Left colon (tissue), 1 donor: Measurements from ENCODE around the genes ZNF397 and ELP2.

- PRO-cap, result no peak
Measured at GRCh38 chr18:34493523-34494386, 216.3 kb upstream of the DTNA start.

DNA sequence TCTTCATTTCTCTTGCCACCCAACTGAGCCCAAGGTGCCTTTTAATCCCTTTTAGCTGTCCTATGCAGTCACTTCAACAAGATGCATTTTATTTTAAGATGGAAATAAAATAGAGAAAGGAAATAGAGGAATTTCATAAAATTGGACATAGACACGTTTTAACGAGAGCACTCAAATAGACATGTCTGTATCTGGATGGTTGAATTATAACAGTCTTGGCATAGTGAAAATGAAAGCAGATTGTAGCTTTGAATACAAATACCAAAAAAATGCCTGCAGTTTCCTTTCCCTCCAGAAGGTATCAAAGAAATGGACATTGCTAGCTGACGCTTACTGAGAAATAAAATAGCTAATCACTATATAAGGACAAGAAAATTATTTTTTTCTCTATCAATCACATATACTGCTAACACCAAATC is 11.5 kb upstream of the MAPRE2 start:
- PRO-cap, result no peak

DNA sequence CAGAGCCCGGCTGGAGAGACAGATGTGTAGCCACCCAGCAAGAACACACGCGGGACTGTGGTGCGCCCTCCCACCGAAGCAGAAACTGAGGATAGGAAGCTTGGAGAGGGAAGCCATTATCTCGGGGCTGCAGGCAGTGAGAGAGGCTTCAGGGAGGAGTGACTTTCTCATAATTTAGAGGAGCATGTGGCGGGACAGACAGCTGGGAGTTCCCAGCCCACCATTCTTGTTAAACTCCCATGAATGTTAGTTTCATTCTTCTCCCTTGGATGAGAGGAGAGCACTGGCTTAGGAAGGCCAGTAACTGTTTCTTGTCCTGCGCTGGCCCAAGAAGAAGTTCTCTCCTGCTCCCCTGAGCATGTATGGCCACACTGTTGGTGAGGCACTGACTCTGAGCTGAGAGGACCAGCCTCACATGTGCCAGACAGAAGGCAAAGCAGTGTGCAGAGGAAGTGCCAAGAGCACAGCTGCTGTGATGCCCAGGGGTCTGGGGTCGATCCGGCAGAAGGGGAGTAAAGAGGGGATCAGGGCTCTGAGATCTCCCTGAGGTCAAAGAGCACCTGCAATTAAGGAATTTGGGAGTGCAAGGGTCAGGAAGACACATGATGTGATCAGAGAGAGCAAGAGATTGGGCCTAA is 96.6 kb downstream of the MAPRE2 start:
- PRO-cap, result no peak

DNA sequence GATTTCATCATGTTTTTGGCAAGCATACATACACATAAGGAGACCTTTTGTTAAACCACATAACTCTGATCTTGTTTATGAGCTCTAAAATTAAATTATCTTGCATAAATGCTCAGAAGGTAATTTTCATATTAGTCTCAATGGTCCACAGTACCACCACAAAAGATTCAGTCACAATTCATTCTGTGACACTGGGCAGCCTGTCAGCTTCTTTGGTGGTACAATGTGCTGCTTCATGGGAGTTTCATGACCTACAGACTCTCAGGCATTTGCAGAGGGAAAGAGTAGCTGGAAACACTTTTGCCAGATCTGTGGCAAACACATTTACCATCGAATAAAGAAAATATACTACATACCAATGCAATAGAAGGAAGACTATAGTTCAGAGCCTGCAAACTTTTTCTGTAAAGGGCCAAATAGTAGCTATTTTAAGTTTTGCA is 51.3 kb upstream of the ZNF397 start:
- PRO-cap, result no peak

DNA sequence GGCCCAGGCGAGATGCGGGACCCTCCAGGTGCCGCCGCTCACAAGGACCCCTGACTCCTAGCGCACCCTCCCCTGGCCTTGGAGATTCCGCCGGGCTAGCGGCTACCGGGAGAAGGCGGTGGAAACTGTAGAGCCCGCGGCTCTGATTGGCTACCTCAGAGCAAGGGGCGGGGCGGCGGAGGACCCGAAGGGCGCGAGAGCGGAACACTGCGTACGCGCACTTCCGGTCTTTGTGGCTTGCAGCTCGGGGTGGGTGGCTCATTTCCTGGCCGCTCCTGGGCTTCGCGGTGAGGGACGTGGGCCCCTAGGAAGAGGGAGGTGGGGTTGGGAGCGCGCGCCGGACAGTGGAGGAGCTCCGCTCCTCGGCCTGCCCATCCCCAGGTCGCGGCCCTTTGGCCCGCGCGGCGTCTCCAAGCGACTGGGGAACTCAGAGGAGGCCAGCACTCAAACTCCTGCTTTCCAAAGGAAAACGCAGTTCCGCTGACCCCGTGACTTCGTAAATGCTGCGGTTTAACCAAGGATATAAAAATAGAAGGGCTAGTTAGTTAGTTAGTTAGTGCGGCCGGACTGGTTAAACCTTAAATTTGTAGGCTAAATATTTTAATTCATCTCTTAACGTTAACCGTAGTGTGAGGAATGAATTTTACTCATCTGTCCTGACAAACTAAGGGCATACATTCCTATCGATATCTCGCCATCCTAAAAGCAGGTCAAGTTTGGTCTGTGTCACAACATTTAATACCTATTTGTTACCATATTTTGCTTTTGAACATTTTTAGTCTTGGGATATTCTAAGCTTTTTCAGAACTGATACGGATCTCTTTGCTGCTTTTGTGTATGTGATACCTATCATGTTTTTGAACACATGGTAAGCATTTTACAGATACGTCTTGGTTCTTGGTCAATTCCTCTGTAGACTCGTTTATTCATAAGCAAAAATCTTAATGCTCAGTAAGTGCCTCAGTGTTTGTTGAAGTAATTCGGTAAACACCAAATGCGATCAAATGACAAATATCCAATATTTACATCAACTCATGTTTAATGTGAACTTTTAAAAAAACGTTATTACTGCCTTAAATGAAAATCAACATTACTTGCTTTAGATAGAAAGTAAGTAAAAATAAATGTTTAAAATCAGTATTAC is at the start of gene ZNF397:
ZNF397 (plus strand) TSS at position 212 of the 1,144 bp plus-strand sequence.
- PRO-cap, result bidirectional peak, plus-strand start at position 233 of the sequence, minus-strand start at position 97 of the sequence; bidirectional peak, plus-strand start at position 413 of the sequence, minus-strand start at position 429 of the sequence

DNA sequence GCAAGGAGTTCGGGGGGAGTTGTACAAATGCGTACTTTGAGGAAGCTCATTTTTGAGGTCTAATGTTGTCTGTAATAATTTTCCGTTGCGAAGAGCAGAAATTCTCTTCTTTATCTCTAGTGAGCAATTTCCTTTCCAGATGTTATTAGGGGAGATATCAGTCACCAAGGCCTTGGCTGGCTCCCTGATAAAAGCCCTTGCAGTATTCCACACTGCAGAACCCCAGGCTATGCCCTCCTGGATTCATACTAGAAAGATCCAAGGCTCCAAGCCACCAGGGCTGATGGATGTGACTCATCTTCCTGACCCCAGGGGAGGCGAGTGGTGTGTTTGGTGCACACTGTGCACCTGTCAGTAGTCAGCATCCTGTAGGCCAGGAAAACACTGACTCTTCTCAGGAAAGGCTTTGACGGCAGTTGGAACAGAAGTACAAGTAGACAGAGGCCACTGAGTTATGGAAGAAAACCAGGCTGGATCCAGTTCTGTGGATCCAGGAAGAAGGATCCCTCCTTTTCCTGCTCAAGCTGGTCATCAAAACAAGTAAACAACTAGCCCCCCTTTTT is 34.6 kb downstream of the INO80C start:
- PRO-cap, result no peak

- PRO-cap, result no peak
Measured at GRCh38 chr18:35582887-35583676, 1.5 kb downstream of the GALNT1 start.

DNA sequence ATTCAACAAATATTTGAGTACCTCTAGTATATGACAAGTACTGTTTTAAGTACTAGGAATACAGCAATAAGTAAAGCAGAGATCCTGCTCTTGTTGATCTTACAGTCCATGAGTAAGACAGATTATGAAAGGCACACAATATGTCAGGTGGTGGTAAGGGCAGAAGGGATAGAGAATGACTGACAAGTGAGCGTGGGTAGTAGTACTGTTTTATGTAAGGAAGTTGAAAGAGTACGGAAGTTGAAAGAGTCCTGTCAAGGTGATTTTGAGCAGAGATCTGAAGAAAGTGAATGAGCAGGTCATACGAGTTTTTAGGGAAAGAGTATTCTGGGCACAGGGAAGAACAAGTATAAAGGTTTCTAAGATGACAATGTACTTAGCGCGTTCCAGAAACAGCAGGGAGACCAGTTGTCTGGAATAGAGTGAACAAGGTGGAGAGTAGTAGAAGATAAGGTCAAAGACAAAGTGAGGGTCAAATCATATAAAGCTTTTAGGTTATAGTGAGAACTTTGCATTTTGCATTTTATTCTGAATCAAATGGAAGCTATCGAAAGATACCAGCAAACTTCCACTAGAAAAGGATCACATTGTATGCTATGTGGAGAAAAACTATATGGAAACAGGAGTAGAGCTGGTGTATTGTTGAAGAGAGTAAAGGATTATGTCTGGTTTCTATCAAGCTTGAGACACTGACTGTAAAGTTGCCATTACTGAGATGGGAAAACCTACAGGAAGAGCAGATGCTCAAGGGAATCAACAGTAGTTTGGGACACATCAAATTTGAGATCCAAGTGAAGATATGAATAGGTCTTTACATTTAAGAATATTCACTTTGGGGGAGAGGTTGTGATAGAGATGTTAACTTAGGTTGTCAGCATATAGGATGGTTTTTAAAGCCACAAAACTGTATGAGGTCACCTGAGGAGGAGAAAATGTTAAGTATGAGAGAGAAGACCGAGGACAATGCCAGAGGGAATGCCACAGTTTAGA is 111.7 kb downstream of the GALNT1 start:
- PRO-cap, result no peak

DNA sequence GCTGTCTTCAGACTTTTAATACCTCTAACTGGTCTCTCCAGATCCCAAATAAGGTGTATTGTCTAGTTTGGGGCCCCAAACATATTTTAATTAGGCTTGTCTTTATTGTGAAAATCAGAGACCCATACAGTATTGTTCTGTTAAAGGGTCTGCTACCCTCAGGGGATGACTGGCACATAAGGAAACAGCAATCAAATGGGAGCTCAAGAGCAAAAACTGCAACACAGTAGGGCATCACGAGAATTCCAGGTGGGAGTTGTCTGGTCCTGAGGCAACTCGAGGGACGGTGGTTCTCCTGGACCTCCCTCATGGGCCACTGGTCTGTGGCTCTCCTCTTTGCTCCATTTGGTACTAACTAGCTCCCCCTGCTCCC is 88.3 kb upstream of the C18orf21 start:
- PRO-cap, result no peak

- PRO-cap, result no peak
Measured at GRCh38 chr18:35914744-35915128, 57.7 kb upstream of the C18orf21 start.

DNA sequence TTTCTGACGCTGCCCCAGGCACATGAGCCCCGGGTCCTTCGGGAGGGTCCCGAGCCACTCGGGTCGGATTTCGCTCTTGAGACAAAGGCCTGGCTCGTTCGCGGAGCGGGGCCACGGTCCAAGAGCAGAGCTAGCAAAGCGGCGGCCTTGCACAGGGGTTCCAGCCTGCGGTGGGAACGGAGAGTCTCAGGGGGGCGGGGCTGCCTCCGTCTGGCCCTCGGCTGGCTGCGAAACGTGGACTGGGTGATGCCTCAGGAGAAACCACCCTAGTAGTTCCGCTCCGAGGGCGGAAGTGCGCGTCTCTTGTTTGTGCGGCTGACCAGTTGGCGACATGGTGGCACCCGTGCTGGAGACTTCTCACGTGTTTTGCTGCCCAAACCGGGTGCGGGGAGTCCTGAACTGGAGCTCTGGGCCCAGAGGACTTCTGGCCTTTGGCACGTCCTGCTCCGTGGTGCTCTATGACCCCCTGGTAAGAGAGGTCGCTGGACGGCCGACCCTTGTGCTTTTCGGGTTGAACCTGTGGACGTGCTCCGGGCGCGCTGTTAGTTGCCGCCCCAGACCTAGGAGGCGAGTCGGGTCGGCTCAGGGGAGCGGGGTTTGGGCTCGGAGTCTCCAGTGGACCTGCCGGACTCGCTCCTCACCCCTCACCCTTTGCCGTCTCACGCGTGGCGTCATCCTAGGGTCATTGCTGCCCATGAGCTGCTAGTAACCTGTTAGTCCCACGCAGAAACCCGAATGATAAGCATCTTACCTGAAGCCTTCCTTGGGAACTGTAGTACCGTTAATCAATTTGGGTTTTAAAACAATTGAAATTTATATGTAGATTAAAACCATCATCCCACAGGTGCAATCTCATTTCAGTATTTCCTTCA is at the start of gene ELP2:
ELP2 (plus strand) TSS at position 297 of the 872 bp plus-strand sequence.
- PRO-cap, result bidirectional peak, plus-strand start at position 322 of the sequence, minus-strand start at position 241 of the sequence; unidirectional peak, minus-strand start at position 653 of the sequence

GRCh38 chr18:36140635-36141405 is 11.1 kb downstream of the ELP2 start:
- PRO-cap, result no peak

GRCh38 chr18:36186390-36187241 is 681 bp upstream of the MOCOS start:
- PRO-cap, result bidirectional peak, plus-strand start at chr18:36186894, minus-strand start at chr18:36186771

GRCh38 chr18:36309249-36309868 is 11.8 kb downstream of the FHOD3 start:
- PRO-cap, result no peak

GRCh38 chr18:36663187-36663668 is 165.6 kb downstream of the TPGS2 start:
- PRO-cap, result no peak

- PRO-cap, result no peak
Measured at GRCh38 chr18:36711778-36712321, 117.0 kb downstream of the TPGS2 start.

GRCh38 chr18:37403191-37403711 is 162.3 kb downstream of the CELF4 start:
- PRO-cap, result no peak

GRCh38 chr18:37566344-37567091 is 920 bp upstream of the CELF4 start:
- PRO-cap, result no peak

DNA sequence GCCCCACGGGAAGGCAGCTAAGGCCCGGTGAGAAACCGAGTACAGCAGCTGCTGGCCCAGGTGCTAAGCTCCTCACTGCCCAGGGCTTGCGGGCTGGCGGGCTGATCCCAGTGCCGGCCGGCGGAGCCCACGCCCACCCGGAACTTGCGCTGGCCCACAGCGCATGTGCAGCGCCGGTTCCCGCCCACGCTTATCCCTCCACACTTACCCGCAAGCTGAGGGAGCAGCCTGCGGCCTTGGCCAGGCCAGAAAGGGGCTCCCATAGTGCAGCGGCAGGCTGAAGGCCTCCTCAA is 1152.9 kb upstream of the CELF4 start:
- PRO-cap, result no peak

GRCh38 chr18:41631509-41631966 is 323.5 kb upstream of the PIK3C3 start:
- PRO-cap, result no peak